ENCODE measurements around the genes TMEM115, GRM2 and ABHD14B.

DNA sequence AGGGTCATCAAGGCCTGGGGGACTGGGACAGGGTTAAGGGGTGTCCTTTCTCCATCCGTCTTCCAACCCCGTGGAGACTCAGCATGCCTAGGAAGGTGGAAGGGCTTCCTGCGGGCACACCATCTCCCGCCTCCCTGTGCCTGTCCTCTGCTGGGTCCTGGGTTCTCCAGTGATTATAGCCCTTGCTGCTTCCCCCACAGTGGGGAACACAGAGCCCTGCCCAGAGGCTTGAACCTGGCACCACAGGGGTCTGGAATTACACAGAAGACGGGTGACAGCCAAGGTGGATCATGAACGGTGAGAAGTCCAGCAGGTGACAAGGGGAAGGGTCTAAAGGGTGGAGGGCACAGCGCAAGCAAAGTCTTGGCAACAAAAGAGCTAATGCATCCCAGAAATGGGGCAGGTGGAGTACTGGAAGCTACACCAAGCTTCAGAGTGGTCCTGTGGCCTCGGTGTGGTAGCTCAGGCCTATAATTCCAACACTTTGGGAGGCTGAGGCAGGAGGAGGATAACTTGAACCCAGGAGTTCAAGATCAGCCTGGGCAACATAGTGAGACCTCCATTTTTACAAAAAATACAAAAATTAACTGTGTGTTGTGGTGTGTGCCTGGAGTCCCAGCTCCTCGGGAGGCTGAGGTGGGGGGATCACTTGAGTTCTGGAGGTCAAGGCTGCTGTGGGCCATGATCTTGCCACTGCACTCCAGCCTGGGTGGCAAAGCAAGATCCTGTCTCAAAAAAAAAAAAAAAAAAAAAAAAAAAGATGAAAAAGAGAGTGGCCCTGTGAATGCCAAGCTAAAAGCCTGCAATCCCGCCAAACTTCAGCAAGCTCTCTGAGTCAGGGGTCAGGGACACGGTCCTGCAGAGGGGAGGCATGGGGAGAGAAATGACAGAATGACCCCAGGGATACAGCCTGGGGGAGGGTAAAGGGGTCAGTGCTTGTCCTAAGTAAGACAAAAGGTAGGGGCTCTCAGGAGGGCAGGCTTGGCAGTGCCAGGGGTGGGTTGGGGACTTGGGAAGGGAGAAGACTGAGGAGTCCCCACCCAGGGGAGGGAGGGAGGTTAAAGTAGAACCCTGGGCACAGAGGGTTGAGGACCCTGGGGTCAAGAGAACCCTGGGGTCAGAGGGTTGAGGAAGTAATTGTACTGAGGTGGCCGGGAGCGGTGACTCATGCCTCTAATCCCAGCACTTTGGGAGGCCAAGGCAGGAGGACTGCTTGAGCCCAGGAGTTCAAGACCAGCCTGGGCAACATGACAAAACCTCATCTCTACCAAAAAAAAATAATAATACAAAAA, 5.7 kb upstream of the SEMA3B start:
- RRBS = no CpG with 5 or more reads among the region's 13 CpGs

DNA sequence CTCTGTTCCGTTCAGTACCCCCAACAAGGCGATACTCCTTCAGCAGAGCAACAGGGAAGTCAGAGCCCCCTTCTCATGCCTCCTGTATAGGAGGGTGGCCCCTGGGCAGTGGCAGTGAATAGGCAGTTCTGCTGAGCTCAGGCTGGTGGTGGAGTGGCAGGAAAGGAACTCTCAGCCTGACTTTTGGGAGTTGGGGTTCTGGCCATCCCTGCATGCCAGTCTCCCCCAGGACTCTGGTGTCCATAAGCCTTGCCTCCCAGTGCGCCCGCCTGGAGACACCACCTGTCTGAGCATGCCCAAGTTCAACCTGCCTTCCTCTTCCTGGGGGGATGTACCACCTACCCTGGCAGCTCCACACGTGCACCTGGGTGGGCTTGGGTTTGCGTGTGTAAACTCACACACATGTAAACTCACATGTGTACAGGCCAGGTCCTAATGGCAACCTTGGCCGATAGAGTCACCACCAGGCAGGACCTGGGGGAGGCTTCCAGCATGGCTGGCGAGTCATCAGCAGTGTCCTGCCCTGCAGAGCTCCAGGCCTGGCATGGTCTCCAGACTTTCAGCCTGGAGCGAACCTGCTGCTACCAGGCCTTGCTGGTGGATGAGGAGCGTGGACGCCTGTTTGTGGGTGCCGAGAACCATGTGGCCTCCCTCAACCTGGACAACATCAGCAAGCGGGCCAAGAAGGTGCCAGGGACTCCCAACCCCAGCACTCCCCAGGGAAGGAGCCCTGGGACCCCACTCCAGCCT, 826 bp downstream of the SEMA3B start:
- RRBS = no CpG with 5 or more reads among the region's 13 CpGs

DNA sequence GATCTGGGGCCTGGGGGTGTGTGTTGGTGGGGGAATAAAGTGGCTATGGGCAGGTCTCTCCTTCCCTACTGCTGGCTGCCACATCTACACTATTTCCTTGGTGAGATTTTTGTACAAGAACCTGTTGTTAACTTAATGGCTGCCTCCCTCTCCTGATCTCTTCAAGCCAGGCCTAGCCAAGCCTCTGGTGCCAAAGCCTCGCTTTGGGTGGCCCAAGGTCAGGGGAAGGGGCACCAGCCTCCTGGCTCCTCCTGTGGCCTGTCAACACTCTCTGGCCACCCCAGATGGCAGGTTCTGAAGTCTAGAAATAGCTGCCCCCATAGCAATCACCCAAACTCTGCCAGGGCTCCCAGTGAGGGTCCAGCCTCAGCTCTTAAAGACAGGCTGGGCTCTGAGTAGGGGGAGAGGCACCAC, 5.0 kb downstream of the IFRD2 start:
- RRBS = no CpG with 5 or more reads among the region's 1 CpG

GRCh38 chr3:50323449-50324292, 1.1 kb upstream of the HYAL2 start:
- RRBS = 37% methylated on average over 2 of the region's 5 CpGs

- RRBS = 12% methylated on average over 15 of the region's 62 CpGs
Measured at GRCh38 chr3:50358275-50359357, 705 bp downstream of the TMEM115 start.

- RRBS = 2% methylated on average over 8 of the region's 33 CpGs
Measured at GRCh38 chr3:50359358-50359858, at the start of gene TMEM115. Gene TMEM115, minus strand, starts transcription at chr3:50359521.

- RRBS = no CpG with 5 or more reads among the region's 4 CpGs
Measured at GRCh38 chr3:50547039-50547482, 20.5 kb downstream of the C3orf18 start.

GRCh38 chr3:50570743-50571267, 1.5 kb downstream of the HEMK1 start:
- RRBS = 63% methylated on average over 1 of the region's 3 CpGs

- RRBS = 1% methylated on average over 12 of the region's 42 CpGs
Measured at GRCh38 chr3:50617273-50617893, 432 bp downstream of the MAPKAPK3 start.

DNA sequence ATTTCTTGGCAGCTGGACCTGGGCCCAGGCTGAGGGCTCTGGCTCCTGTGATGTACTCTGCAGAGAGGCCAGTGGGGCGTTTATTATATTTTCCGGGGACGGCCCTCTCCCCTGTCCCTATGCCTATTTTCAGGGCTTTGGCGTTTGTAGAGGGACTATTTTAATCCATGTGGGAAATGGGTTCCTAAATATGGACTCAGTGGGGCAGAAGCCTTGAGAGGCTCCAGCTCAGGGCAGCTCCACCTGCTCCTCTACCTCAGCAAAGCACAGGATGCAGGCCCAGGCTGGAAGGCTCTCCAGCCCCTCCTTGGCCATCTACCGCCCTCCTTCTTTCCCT, 19.9 kb downstream of the MAPKAPK3 start:
- RRBS = no CpG with 5 or more reads among the region's 5 CpGs

DNA sequence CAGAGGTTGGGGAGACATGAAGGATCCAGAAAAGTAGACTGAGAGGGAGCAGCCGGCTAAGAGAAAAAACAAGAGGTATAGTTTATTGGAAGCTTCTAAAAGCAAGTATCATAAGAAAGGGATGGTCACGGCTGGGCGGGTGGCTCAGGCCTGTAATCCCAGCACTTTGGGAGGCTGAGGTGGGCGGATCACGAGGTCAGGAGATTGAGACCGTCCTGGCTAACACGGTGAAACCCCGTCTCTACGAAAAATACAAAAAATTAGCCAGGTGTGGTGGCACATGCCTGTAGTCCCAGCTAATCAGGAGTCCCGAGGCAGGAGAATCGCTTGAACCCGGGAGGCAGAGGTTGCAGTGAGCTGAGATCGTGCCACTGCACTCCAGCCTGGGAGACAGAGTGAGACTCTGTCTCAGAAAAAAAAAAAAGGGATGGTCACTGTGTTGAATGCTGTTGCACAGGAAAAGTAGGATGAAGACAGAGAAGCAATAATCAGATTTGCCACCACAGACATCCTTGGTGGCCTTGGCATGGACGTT, 12.6 kb upstream of the DOCK3 start:
- RRBS = no CpG with 5 or more reads among the region's 14 CpGs

DNA sequence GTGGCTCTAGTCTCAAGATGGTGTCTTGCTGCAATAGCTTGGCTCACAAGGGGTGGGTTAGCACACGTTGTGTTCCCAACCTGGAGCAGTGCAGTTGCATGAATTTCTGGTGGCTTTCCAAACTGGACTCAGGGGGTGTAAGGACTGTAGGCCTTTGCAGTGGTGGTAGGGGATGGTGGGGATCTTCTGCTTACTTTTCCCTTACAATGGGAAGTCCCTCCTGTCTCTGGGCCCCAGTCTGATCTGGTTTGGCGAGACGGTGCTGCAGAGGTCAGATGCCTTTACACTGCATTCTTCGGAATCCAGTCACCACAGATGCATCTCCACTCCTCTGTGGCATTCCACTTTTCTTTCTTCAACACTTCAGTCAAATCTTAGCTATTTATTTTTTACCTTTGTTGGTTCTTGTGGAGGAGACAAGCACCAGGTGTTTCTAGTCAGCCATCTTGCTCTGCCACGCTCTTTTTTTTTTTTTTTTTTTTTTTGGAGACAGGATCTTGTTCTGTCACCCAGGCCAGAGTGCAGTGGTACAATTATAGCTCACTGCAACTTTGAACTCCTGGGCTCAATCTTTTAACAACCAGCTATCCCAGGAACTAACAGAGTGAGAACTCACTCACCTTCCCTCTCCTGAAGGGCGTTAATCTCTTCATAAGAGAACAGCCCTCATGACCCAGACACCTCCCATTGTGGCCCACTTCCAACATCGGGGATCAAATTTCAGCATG, 132.2 kb downstream of the DOCK3 start:
- RRBS = no CpG with 5 or more reads among the region's 7 CpGs

GRCh38 chr3:51621287-51622030, 49.6 kb upstream of the TEX264 start:
- RRBS = no CpG with 5 or more reads among the region's 2 CpGs

DNA sequence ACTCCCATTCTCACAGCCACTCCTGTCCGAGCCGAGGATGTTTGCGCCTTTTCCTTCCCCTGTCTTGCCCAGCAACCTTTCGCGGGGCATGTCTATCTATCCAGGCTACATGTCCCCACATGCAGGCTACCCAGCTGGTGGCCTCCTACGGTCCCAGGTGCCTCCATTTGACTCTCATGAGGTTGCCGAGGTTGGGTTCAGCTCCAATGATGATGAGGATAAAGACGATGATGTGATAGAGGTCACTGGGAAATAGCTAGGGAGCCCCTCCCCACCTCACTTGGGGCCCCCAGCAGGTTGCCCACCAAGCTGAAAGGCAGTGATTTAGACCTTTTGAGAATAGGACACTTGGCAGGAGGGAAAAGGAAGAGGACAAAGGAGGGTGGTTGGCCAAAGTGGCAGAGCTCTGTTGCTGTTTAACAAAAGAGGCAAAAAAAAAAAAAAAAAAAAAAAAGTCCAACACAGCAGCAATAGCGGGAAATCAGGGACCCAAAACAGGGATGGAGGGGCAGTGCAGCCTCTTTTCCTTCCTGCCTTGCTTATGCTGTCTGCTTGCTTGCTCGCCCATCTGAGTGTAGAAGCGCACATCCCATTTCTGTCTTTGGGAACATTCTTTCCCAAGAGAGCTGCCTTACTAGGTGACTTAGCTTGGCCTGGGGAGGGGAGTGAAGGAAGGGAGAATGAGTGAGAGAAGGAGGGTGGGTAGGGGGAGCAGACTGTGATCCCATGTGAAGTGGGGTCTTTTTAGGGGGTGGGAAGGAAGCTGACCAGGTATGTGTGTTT, 7.7 kb upstream of the TEX264 start:
- RRBS = no CpG with 5 or more reads among the region's 11 CpGs

- RRBS = 4% methylated on average over 20 of the region's 49 CpGs
Measured at GRCh38 chr3:51706783-51707259, at the start of gene GRM2. Gene GRM2, plus strand, starts transcription at chr3:51707068.

DNA sequence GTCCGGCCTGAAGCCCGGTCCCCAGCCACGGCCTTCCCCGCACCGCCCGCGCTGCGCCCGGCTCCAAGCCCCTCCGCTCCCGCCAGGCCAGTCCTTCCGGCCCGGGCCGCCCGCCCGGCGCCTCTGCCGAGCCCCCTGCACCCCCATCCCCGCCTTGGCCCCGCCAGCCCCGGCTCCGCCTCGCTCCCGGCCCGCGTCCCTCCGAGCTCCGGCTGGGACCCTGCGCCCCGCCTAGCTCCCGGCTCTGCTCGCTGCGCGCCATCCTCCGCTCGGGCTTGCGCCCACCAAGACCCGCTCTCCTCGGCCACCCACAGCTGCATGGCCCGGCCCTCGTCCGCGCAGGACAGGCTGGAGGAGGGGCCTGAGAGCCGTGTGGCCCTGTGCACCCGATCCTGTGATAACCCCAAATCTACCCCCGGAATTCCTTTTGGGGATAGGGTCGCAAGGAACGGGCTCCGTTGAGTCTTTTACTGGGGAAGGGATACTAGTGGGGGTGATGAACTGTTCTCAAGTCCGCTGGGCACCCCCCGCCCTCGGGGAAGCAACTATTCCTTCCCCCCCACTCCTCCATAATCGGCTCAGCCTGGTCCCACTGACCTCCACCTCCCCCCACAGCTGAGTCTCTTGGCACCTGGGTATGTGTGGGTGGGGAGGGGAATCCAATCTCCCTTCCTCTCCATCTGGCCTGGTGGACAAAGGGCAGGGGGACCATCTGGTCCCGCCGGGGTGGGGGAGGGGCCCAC, 630 bp upstream of the PCBP4 start:
- RRBS = 2% methylated on average over 32 of the region's 55 CpGs

DNA sequence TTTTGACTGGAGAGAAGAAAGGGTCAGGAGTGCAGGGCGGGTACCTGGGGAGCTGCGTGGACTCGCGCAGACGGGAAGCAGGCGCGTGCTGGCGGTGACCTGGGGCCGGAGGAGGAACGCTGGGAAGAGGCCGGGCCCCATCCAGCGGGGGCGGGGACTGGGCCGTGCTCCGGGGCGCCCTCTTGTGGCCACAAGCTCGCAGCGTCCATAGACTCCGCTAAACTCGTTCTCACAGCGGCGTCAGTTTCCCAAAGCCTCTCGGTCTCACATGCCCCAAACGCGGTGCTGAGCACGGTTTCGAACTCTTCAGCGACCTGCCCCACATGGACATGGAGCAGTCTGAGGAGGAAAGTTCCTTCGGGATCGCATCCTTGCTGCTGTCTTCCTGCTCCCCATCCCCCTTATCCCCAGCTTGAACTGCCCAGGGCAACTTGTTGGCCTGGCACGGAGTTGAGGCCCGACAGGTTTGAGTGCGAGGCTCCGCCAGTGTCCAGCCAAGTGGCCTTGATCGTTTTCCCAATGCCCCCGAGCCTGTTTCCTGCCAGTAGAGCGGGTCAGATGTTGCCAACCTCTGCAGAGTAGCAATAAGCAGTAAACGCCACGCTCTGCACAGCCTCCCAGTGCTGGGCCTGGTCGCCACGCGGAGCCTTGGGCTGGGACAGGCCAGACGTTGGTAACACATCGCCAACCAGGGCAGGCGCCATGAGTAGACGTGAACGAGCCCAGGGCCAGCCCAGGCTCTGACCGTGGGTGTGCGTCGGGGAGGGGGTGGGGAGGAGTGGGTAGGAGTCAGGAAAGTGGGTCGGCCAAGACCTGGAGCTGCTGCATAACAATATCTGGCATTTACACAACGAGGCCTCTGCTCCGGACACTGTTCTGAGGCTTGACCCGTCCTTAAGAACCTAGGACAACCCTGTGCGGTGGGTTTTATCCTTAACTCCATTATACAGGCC, at the start of gene ABHD14B:
ABHD14B (minus strand) TSS at position 129 of the 953 bp plus-strand sequence.
- RRBS = 2% methylated on average over 5 of the region's 55 CpGs

- RRBS = no CpG with 5 or more reads among the region's 7 CpGs
Measured at GRCh38 chr3:52021809-52022308, 26.2 kb upstream of the RPL29 start.

DNA sequence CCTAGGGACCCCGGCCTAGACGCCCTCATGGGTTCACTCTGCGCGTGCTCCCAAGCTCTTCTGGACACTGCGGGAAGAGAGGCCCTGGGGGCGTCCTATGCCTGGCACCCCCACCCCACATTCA, 276 bp upstream of the DUSP7 start:
- RRBS = 4% methylated on average over 1 of the region's 6 CpGs

All from zone of skin (tissue), 1 donor.